Mesenchymal stem cell of the bone marrow (primary cell): ENCODE measurements around a stretch of chr17.

DNA sequence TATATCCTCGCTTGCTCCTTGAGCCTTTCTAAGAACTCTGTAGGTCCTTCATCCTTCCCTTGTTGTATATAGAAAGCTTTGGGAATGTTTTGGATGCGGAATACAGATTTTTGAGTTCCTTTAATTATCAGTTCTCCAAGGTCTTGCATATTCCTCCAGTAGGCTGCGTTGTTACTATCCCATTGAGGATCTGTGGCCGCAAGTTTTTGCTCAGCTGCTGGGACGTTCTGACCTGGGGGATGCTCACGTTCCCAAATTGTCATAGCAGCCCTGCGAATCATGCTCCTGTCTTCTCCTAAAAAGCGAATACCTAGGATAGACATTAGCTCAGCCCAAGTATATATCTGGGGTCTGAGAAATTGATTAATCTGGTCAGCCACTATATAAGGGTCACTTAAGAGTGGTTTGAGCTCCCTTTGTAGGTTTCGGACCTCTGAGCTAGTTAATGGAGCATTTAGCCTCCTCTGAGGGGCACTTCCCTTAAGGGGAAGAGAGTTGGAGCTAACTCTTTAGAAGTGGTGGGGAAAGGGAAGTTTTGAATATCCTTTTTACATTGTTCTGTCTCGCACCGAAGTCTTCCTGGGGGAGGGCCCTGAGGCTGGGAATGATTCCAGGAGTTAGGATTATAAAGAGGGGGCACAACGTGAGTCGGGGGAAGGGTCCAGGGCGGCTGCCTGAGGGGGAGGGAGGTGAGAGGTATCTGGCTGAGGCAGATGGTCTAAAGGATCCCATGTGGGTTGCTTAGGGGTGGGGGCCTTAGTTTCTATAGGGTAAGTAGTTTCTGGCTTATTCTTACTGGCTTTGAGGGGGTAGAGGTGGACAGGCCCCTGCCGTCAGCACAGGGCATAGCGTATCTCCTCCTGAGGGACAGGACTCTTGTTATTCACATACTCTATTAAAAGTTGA, 32.2 kb downstream of the SEC14L1 start:
- CAGE, long polyA plus RNA: no peak

DNA sequence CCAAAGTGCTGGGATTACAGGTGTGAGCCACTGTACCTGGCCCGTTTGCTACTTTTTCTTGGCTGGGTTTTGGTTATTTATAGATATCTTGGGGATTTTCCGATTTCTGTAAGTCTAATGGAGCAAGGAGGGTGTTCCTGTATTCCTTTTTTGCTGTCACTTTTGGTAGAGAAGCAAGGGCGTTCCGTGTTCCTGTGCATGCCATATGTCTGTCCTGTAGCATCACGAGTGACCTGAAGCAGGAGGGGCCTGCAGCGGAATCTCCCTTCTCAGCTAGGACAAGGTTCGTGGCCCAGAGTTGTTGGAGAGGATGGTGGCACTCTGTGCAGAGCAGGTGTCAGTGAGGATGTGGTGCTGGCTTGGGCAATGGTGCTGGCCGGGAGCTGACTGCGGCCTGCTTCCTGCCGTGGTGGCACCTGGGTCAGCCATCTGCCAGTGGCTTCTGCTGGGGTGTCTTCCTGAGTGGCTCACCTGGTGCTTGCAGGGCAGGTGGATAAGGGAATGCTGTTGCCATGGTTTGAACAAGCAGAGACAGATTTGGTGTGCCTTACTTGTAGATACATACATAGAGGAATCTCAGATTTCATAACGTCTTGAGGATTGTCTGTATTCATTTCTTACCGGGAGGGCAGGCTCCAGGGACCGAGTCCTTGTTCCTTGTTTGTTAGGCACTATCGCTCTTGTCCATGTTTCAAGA, 69.5 kb downstream of the SEC14L1 start:
- CAGE, long polyA plus RNA: no peak

GRCh38 chr17:77327546-77328114, 46.3 kb downstream of the SEPTIN9 start:
- CAGE, long polyA plus RNA: no peak

- CAGE, long polyA plus RNA: no peak
Measured at GRCh38 chr17:77365492-77366454, 84.5 kb downstream of the SEPTIN9 start.

DNA sequence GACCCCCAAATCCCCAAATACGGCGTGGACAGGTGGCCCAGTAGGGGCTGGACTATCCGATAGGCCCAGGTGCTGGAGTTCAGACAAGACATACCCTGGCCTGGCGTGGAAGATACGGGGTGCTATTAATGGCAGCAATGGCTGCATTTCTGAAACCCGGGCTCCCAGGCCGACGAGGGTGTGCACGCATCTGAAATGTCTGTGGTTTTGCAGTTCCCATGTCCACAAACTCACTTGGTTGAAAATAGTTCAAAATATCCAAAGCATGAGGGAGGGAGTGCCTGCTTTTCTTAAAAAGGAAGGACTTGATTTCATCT, 90.2 kb downstream of the SEPTIN9 start:
- CAGE, long polyA plus RNA: no peak

DNA sequence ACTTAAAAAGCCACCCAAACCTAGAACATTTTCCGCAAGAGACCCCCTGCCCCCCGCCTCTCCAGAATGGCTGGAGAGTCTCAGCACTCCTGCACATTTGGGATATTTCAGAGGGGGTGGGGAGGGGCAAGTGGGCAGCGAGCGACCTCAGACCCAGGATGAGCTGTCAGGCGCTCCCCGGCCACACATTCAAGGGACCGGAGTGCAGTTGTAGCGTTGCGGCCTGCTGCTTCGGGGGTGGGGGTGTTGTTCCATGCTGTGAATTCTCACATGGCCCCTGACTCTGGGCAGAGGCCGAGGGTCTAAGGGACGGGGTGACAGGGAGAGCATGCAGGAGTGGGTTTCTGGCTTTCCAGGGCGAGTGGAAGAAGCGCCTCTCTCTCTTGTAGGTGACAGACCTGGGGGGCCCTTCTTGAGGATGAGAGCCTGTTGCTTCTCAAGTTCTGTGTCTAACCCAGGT, 90.6 kb downstream of the SEPTIN9 start:
- CAGE, long polyA plus RNA: no peak

DNA sequence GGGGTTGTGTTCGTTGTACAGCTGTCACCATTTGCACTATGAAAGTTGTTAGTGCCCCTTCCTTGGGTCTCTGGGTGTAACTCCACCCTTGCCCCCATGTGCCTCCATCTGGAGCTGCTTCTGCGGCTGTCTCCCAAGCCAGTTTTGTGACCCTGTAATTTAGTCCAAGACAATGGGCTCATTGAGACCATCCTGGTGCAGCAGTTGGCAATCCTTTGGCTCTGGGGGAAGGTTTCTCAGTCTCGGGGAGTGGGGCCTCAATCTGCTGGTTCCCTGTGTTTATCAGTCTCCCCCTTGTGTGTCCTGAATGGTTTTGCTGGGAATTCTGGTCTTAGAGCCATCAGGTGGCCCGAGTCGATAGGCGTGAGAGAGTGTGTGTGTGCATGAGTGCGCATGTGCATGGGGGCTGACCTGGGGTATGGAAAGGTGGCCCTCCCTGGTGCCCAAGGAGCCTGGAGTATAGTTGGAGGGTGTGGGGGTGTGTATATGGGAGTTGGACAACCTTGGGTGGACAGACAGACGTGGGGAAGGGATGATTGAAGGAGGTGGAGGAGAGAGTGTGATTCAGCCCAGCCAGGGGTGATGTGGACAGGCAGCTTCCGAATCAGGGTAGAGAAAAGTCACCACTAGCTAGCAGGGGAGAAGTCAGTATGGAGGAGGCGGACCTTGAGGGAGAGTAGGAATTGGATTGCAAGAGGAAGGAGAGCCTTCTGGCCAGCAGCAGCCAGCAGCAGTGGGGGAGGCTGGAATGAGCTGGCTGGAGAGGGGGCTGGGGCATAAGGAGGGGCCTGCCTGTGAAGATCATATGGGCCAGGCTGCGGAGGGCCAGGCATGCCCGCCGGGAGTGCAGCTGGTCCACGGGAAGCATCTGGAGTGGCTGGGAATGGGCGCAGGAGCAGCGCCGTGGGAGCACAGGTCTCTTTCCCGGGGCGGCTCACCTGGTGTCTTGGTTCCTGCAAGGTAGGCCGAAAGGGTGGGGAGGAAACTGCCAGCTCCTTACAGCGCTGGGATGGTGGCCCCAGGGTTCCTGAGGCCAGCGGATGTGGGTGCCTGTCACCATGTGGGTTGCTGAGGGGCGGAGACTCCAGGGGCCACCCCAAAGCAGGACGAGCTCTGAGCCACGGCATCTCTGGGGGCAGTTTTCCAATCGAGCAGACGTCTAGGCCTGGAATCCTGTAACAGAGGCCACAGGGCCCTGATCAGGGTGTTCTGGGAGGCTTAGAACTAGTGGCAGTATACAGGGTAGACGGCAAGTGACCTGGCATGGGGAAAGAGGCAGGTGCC, 94.6 kb downstream of the SEPTIN9 start:
- CAGE, long polyA plus RNA: no peak

DNA sequence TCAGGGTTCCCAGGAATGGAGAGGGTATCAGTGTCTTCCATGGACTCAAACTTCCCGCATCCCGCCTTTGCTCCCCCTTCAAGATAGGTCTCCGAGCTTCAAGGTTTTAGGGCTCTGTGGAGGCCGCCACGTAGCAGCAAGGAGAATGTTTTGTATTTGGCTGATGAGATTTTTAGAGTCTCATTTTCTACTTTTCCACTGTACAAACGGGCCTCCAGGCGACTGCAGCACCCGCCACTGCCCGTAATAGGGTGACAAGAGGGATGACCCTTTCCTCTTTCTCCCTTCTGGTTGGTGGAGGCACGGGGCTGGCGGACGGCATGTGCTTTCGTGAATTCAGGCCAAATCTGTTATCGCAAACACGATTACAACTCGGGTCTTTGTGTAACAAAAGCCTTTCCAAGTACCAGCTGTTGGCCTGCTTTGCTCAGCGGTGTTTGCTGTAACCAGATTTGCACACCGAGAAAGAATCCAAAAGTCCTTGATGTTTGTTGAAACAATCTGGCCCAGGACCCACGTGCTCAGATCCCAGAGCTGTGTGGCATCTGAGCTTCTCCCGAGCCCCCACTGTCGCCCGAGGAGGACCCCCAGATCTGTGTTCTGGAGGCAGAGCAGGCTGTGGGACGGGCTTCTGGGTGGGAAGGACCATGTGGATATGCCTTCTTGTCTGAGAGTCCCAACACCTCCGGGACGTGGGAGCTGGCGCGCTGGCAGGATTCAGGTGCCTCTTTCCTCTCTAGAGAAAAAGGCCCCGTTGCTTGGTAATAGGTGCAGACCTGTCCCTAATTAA, 95.9 kb downstream of the SEPTIN9 start:
- CAGE, long polyA plus RNA: no peak

DNA sequence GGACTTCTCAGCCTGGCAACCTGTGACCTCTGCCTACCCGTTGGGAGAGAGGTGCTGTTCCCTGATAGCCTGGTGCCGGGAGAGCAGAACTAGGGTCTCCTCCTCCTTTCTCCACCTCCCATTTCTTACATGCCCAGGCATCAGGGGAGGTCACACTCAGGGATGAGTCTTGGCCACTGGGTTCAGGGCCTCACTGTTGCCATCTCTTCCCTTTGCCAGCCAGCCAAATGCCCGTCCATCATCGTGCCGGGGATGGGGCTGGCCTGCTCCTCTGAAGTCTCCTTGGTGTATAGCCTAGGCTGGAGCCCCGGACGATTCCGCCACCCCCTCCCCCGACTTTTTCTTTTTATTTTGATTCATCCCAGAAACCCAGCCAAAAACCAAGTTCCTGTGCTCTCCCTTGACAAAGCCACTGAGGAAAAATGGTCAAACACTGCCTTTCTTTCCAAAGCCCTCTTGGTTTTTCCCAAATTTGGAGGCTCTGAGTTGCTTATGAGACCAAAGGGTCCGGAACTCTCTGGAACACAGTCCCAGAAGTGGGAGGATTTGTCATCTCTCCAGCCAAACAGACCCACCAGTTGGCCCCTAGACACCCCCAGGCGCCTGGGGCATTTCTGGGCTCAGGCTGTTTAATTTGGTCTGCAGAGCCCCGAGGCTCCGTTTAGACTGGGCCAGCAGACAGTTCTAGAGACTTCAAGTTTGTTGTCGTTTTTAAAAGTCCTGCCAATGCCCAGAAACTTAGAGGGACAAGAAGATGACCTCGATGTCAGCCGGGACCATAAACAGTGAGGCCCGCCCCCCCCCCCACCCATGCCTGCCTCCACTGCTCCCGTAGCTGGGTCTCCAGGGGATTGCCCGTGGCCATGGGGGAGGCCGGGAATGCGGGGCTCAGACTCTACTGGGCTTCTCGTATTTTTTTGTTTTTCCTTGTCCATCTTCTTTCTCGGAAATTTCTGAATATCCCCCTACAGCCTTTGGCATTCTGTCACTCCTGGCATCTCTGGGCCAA, 98.5 kb downstream of the SEPTIN9 start:
- CAGE, long polyA plus RNA: no peak

- CAGE, long polyA plus RNA: no peak
Measured at GRCh38 chr17:77435944-77436779, 154.9 kb downstream of the SEPTIN9 start.

DNA sequence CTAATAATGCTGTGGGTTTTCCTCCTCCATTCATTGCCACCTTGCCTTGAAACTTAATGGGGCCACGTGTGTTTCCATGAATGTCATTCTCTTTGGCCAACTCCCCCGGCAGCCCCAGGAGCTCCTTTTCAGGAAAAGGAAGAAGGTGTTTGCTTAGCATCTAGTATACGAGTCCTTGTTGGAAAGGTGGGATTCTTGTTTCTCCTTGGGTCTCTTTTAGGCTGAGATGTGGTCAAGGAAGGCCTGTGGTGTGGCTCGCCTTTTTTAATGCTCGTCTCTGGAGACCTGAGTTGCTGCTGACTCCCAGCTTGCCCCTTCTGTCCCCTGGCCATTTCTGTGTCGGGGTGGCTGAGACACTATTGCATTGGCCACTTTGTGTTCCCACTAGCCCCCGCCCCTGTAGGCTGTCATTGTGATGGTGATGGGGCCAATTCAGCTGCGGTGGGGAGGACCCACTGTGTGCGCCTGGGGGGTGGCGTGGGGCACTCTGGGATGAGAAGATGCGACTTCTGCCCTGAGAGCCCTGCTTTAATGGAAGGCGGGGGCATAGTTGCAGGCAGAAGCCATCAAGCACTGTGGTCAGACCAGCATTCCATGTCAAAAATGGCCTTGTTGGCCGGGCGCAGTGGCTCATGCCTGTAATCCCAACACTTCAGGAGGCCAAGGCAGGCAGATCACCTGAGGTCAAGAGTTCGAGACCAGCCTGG, 171.6 kb downstream of the SEPTIN9 start:
- CAGE, long polyA plus RNA: no peak

- CAGE, long polyA plus RNA: no peak
Measured at GRCh38 chr17:77454561-77455334, 173.4 kb downstream of the SEPTIN9 start.

GRCh38 chr17:77457055-77457699, 175.9 kb downstream of the SEPTIN9 start:
- CAGE, long polyA plus RNA: no peak

DNA sequence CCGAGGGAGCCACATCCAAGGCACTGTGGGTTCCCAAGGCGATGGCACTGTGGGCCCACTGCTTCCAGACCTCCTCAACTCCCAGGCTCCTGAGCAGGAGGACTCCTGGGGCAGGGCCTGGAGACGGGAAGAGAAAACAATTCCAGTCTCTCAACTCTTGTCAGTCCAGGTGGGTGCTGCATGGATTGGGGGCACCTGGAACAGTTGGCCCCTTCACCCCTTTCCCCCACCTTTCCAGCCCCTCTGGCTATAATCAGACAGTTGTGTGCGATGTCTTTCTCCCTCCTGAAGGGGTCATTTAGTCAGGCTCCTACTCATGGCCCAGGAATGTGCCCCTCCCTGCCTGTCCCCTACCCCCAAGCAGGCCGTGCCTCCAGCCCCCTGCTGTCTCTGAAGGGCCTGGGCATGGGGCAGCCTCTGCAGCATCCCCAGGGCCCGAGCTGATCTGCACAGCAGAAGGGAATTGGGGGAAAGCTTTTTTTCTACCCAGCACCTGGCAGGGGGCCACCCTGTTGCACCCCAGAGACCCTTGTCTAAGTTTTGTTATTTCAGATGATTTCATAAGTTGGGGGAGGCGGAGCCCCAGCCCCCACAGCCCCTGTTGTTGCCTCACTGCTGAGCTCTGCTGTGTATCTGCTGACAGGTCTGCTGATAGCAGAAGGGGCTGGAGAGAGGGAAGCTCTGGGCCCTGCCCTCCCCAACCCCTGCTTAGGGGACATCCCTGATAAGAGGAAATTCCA, 189.8 kb downstream of the SEPTIN9 start:
- CAGE, long polyA plus RNA: no peak

GRCh38 chr17:77677516-77678158, 280.9 kb upstream of the TNRC6C start:
- CAGE, long polyA plus RNA: no peak

DNA sequence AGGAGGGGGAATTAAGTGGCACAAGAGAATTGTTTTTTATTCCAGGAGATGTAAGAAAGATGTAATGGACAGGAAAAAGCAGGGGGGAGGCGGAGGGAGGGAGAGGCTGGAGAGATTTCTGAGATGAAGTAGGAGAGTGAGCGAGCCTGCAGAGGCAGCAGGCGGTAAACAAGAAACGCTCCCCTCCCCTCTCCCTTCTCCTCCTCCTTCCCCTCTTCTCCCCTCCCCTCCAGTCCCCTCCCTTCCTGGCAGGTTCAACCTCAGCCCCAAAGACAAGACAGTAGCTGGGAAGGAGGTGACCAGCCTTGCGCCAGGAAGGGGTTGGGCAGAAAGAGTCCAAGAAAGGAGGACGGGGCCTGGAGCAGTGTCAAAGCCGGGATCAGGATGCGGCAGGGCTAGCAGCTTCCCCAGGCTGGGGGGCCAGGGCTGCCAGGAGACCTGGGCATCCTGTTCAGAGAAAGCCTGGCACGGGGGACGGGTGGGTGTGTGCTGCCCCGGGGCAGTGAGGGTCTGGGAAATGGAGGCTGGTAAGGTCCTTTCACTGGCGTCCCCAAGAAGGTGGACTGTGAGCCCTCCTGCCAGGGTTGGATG, 261.7 kb upstream of the TNRC6C start:
- CAGE, long polyA plus RNA: no peak

- CAGE, long polyA plus RNA: no peak
Measured at GRCh38 chr17:77963363-77963848, 4.9 kb downstream of the TNRC6C start.

DNA sequence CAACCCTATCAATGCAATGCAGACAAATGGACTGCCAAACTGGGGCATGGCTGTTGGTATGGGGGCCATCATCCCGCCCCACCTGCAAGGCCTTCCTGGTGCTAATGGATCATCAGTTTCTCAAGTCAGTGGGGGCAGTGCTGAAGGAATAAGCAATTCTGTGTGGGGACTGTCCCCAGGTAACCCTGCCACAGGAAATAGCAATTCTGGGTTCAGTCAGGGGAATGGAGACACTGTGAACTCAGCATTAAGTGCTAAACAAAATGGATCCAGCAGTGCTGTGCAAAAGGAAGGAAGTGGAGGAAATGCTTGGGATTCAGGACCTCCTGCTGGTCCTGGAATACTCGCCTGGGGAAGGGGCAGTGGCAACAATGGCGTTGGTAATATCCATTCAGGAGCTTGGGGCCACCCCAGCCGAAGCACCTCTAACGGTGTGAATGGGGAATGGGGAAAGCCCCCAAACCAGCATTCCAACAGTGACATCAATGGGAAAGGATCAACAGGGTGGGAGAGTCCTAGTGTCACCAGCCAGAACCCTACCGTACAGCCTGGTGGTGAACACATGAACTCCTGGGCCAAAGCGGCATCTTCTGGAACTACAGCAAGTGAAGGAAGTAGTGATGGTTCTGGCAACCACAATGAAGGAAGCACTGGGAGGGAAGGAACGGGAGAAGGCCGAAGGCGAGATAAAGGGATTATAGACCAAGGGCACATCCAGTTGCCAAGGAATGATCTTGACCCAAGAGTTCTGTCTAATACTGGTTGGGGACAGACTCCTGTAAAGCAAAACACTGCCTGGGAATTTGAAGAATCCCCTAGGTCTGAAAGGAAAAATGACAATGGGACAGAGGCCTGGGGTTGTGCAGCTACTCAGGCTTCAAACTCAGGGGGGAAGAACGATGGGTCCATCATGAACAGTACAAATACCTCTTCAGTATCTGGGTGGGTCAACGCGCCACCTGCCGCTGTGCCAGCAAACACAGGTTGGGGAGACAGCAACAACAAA, 78.6 kb downstream of the TMC6 start:
- CAGE, long polyA plus RNA: no peak

DNA sequence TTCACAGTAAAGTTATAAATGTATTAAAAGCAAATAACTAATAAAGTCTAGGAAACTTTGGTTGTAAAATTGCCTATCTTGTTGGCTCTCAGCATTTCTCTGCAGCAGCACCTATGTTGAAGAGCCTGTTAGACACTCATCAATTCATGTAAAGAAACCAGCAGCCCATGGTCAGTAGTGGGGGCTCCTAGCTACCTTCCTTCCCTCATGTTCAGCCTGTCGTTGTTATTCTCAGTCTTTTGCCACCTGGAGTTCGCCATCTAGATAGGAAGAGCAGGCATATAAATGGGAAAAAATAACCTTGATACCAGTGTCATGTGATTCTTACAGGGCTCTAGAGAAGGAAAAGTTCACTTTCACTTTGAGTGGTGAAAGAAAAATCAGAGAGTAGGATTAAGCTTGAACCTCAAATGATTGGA, 39.2 kb downstream of the TMC6 start:
- CAGE, long polyA plus RNA: no peak

- CAGE, long polyA plus RNA: no peak
Measured at GRCh38 chr17:78104937-78105746, 23.4 kb downstream of the TMC6 start.